Peyer's patch (tissue), 4 donors: ENCODE data around the genes ADAM33 and PRND.

DNA sequence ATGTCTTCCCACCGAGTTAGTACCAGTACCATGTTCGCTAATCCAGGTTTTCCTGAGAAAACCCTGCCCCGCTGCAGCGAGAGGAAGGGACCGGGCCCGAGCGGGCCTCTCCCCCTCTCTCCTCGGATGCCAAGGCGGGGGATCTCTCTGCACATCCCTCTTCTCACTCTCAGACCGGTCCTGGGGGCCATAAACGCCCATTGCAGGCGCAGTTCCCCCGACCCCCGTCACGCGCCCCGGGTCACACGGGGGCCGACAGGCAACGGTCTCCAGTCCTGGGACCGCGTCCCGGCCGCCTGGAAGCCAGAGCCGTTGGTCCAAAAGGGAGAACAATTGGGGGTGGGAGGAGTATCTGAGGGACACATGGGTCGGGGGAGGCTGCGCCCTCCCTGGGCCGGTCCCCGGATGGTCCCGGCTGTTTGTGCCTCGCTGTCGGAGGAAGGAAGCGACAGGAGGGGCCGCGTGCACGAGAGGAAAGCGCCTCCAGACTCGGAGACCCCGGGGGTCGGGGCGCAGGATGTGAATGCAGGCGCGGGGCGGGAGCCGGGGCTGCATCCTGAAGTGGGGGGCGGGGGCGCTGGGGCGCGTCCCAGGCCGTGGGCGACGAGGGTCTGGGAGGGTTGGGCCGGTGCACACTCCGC, 1.0 kb downstream of the SLC4A11 start:
- PRO-cap: no peak
- RAMPAGE, long total RNA, 4 experiments: no peak in any of the 4 experiments

DNA sequence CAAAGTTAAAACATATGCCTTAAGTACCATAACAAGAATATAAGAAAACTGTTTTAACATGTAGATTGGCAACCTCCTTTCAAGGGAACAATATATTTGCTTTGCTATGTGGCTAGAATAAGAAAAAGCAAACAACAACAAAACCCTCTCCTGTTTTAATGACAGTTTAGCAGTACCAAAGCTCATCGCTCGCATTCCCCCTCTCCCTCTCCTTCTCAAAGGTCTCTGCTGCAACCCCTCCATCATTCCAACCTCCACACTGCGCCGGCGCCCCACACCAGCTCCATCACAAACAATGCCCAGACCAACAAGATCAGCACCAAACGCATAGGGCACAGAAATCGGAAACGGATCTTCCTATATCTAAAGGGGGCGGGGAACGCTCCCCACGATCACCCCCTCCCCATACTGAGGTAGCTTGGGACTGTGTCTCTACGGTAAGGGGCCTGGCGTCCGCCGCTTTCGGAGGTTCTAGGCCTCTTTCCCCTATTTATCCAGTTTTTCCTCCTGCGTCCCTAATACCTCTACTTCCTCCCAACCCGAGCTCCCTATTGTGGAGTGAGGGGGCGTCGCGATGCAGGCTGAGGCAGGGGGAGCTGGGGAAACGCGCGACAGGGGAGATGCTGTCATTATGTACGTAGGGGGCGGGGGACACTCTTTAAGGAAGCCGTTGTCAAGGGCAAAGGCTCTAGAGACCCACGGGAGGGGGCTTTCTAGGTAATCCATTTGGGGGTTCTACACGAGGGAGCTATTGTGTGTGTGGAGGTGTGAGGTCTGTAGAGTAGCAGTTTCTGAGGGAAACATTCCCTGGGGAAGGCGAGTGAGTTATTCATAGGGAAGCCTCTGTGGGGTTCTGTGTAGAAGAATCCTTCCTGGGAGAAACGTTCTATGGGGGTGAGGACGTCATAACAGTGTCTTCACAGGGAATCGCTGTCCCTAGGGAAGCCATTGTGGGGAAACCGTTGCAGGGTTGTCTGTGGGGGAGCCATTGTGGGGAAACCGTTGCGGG, 895 bp downstream of the DNAAF9 start:
- PRO-cap: no peak
- RAMPAGE, long total RNA, 4 experiments: no peak in any of the 4 experiments

GRCh38 chr20:3681657-3682445, at the start of gene ADAM33:
TSS of gene ADAM33 (minus strand) at chr20:3682010.
- PRO-cap: bidirectional peak, plus-strand start at chr20:3682357, minus-strand start at chr20:3682004
- RAMPAGE, long total RNA, 4 experiments: start-site peak on the minus strand in 3 of 4 experiments, at chr20:3681997-3682066 at its widest, 43 to 140 reads per replicate

- PRO-cap: no peak
- RAMPAGE, long total RNA, 4 experiments: no peak in any of the 4 experiments
Measured at GRCh38 chr20:3753283-3753655, 14.3 kb downstream of the ADISSP start.

DNA sequence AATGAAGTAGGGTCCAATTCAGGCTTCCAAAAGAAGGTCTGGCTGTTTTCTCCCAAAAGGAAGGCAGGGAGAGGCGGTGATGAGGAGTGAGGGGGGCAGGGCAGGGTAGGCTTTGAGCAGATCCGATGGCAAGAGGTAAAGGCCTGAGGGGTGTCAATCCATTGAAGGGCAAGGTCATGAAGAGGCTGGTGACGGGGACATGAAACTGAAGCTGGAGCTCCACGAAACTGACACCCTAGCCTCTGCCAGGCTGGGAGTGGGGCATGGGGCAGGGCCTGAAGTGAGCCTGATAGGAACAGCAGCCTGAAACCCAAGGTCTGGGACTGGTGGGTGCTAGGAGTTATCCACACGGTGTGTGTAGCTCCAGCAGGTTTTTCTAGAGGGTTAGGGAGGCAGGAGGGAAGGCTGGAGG, 12.8 kb downstream of the ADISSP start:
- PRO-cap: no peak
- RAMPAGE, long total RNA, 4 experiments: no peak in any of the 4 experiments

DNA sequence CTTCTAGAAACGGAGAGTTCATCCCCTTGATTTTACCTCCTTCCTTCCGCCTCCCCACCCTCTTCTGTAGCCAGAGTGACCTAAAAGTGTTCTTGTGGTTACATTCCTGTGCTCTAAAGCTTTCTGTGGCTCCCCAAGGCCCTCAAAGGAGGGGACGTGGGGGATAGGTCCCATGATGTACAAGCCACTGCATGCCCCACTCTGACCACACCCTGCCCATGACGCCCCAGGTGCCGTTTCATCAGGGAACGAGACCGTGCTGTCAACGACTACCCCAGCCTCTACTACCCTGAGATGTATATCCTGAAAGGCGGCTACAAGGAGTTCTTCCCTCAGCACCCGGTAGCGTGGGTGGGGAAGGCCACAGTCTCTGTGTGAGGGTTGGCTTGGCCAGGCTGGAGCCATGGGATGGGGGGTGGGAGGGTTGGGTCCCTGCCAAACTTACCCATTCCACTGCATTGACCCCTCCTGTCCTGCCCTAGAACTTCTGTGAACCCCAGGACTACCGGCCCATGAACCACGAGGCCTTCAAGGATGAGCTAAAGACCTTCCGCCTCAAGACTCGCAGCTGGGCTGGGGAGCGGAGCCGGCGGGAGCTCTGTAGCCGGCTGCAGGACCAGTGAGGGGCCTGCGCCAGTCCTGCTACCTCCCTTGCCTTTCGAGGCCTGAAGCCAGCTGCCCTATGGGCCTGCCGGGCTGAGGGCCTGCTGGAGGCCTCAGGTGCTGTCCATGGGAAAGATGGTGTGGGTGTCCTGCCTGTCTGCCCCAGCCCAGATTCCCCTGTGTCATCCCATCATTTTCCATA, 8.4 kb downstream of the CDC25B start:
- PRO-cap: unidirectional peak, plus-strand start at position 581 of the sequence
- RAMPAGE, long total RNA, 4 experiments: no peak in any of the 4 experiments

- PRO-cap: unidirectional peak, minus-strand start at chr20:3811534; bidirectional peak, plus-strand start at chr20:3812106, minus-strand start at chr20:3811780
- RAMPAGE, long total RNA, 4 experiments: no peak in any of the 4 experiments
Measured at GRCh38 chr20:3811400-3812350, 8.7 kb upstream of the AP5S1 start.

DNA sequence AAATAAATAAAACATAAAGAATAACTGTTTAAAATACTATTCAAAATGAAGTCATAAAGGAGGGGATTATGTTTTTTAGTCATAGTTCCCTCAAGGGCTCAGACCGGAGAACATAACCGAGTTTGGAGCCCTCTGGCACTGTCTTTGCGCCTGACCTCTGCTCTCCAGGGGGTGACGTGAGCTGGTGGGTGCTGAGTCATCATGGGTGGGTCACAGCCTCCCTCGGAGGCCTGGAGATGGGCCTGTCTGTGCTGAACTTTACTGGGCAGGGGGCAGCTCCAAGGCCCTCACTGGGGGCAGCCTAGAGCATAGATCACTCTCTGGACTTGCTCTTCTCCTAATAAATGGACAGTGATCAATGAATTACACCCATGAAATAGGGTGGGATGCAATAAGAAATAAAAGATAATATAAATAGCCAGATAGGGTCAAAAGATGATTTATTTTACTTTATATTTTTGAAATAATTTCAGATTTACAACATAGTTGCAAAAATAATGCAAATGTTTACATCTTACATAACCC, 3.1 kb upstream of the MAVS start:
- PRO-cap: bidirectional peak, plus-strand start at position 254 of the sequence, minus-strand start at position 146 of the sequence
- RAMPAGE, long total RNA, 4 experiments: no peak in any of the 4 experiments

GRCh38 chr20:3986123-3986671, 29.2 kb downstream of the RNF24 start:
- PRO-cap: no peak
- RAMPAGE, long total RNA, 4 experiments: no peak in any of the 4 experiments

GRCh38 chr20:4150134-4150544, 1.5 kb downstream of the SMOX start:
- PRO-cap: no peak
- RAMPAGE, long total RNA, 4 experiments: no peak in any of the 4 experiments

DNA sequence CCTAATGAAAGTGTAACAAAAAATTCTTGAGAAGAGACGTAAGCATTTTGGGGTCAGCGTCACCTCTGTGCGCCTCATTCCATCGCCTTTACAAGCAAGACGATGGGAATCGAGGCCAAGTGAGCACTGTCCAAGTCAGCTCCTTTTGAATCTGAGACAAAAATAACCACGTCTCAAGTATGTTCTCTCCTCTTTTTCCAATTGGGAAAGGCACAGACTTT, 47.9 kb upstream of the ADRA1D start:
- PRO-cap: no peak
- RAMPAGE, long total RNA, 4 experiments: no peak in any of the 4 experiments

DNA sequence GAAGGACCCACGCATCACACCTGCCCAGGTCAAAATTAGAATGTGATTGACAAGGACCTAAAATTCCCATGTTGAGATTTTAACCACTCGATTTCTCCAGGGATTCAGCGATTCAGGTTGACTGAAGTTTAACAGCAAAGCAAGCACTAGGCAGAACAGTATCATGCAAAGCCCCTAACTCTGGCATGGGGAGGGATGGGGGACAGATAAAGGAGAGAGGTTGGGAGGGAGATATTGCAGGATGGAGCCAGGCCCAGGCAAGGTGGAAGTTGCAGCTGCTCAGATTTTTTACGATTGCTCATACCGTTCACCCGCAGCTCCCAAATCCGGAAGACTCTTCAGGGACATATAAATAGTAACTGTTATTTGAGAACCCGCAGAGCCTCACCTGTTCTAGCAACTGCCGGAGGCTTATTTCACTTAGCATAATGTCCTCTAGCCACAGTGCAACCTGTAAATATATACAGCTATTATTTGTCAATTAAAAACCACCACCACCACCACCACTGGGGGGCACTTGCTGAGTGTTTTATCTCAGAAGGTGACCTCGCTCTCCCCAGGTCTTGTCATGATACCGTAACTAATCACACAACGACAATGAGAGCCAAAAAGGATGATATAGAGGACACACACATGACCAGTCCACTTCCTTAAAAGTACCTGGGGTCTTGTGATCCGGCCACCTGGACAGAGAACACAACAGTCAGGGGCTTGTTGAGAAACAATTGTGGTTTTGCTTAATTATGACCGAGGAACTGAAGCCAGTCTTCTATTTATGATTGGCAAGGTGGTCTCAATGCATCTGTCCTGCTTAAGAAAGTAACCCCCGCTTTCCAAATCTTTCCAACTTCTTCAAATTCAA, 72.5 kb upstream of the PRNP start:
- PRO-cap: no peak
- RAMPAGE, long total RNA, 4 experiments: no peak in any of the 4 experiments

DNA sequence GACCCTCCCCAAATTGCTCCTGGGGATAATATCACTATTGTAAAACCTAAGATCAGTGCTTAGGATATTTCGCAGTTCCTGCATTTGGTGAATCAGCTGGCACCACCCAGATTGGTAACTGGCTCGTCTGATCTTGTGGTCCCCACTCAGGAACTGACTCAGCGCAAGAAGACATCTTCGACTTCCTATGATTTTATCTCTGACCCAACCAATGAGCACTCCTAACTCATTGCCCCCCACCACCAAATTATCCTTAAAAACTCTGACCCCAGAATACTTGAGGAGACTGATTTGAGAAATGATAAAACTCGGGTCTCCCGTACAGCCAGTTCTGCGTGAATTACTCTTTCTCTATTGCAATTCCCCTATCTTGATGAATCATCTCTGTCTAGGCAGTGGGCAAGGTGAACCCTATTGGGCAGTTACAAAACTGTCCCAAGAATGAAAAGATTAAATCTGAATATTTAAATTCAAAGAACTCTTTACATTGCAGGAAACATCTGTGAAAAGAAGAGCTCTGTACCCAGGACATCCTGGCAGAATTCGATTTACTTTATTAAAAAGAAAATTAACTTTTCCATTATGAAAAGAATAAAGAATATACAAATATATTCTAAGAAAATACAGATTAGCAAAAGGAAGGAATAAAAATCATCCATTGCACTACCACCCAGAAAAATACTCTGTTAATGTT, 20.1 kb upstream of the PRNP start:
- PRO-cap: no peak
- RAMPAGE, long total RNA, 4 experiments: no peak in any of the 4 experiments

DNA sequence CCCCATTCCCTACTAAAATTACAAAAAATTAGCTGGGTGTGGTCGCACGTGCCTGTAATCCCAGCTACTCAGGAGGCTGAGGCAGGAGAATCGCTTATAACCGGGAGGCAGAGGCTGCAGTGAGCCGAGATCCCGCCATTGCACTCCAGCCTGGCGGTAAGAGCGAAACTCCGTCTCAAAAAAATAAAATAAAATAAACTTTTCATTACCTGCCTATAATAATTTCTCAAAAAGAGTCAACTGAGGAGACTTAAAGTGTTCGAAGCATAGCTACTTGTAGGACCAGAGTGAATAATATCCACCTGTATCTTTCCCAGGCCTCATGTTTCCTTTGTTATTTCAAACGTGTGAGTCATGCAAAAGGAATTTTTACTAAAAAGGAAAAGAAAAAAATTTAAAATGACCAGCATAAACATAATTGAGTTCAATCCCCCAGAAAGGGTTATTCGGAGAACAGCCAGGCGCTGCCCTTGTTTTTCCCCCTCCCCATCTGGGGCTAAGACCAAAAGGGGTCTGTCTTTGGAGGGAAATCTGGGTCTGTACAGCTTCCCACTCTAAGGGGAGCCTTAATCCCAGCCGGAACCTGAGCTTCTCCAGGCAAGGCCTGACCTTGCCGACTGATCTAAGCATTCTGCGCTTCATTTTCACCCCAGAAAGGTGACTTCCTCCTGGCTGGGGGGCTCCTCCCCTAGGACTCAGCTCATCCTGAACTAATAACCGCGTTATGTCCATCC, 17.5 kb downstream of the PRNP start:
- PRO-cap: no peak
- RAMPAGE, long total RNA, 4 experiments: no peak in any of the 4 experiments

GRCh38 chr20:4721522-4722364, at the start of gene PRND:
TSS of gene PRND (plus strand) at chr20:4721909.
- PRO-cap: no peak
- RAMPAGE, long total RNA, 4 experiments: no peak in any of the 4 experiments

DNA sequence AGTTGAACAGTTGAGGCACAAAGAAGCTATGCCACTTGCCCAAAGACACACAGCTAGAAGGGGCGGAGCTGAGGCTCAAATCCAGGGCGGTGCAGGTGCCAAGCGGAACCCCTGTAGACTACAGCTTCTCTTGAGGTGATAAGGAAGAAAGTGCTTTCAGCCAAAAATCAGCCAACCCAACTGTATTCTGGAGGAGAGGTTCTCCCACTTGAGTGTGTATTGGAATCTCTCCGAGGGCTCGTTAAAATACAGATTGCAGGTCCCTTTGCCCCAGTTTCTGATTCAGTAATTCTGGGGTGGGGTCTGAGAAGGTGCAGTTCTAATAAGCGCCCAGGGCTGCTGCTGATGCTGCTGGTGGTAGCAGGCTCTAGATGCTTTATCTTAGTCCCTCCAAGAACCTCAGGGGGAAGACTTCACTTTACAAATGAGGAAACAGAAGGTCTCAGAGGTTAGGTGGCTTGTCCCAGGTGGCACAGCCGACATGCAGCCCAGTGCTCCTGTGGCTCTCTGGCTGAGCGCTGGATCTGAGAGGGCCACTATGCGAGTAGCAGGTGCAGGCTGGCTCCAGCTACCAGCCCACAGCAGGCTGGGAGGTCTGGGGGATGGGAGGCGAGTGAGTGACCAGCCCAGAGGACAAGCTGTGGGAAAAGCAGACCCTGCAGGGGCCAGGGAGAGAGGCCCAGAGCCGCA, 10.9 kb downstream of the RASSF2 start:
- PRO-cap: no peak
- RAMPAGE, long total RNA, 4 experiments: no peak in any of the 4 experiments

GRCh38 chr20:4866898-4867734, 43.7 kb upstream of the RASSF2 start:
- PRO-cap: no peak
- RAMPAGE, long total RNA, 4 experiments: no peak in any of the 4 experiments

DNA sequence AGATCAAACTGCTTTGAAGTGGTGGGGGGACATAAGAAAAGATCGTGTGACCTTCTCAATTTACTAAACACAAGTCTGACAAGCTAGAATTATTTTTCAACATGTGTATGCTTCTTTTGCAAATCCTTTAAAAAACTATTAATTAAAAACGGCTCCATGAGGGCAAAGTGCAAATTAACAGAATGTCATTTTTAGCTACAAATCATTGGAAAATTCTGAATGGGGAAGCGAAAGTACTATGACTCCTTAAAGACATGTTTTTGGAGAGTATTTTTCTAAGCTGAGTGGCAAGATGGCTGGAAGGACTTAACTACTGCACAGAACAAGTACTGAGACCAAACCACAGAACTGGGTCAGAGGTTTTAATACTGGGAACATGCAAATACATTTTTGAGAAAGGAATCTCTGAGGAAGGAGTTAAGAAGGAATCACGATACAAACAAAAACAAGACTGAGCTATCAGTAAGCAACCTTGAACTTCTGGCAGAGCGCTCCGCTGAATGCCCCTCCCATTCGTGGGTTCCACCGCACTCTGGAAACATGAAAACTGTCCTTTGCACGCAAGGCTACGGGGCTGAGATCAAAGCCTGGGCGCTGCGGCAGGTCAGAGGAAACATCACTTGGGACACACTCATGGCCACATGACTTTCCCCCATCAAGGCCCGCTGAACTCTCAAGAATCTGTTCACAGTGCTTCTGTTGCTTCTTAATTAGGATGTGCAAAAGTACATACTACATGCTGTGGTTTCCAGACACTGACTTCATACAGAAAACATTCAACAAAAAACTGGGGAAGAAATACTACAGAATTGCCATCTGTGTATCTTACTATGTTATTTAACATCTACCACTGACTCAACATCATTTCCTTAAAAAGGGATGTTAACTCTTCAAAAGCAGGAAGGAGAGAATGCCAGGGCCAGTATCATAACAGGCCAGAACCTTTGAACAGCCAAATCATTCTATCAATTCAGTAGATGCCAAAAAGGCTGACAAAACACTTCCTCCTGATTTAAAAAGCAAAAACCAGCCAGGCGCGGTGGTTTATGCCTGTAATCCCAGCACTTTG, 27.8 kb downstream of the SLC23A2 start:
- PRO-cap: unidirectional peak, minus-strand start at position 534 of the sequence
- RAMPAGE, long total RNA, 4 experiments: no peak in any of the 4 experiments

- PRO-cap: no peak
- RAMPAGE, long total RNA, 4 experiments: no peak in any of the 4 experiments
Measured at GRCh38 chr20:4998355-4998667, 3.0 kb downstream of the SLC23A2 start.

DNA sequence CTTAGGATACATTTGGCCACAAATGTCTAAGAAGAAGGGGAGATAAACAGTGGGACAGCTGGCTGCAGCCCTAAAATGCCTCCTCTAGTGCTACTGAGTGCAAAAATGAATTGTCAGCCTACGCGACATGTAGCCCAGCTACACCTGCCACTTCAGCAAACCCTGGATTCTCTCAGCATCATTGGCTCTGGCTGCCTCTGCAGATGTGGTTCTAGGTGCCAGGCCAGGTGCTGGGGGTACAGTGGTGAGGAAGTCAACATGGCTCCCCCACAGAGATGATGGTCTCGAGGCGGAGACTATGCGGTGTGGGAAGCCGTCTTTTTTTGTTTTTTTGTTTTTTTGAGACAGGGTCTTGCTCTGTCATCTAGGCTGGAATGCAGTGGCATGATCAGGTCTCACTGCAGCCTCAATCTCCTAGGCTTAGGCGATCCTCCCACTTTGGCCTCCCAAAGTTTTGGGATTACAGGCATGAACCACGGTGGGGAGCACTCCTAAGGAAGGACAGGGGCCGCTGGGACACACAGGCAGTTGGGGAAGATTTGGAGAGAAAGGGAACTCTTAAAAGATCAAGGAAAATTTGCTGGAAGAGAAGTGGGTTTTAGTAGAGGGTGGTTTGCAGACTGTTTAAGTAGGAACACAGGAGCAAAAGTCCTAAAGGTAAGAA, 38.5 kb downstream of the CDS2 start:
- PRO-cap: no peak
- RAMPAGE, long total RNA, 4 experiments: no peak in any of the 4 experiments